Diencephalon (tissue), 2 donors: ENCODE measurements around the genes OR2Z1, ZNF559, ZNF560, ZNF846, PIN1 and P2RY11.

- RAMPAGE, long total RNA, result no peak
Measured at GRCh38 chr19:8500000-8500743, 2.3 kb downstream of the PRAM1 start.

- RAMPAGE, long total RNA, result no peak
Measured at GRCh38 chr19:8555507-8555860, 21.8 kb downstream of the MYO1F start.

GRCh38 chr19:8721465-8721768, at the start of gene OR2Z1:
Gene OR2Z1, plus strand, starts transcription at chr19:8721634.
- RAMPAGE, long total RNA, result no peak

DNA sequence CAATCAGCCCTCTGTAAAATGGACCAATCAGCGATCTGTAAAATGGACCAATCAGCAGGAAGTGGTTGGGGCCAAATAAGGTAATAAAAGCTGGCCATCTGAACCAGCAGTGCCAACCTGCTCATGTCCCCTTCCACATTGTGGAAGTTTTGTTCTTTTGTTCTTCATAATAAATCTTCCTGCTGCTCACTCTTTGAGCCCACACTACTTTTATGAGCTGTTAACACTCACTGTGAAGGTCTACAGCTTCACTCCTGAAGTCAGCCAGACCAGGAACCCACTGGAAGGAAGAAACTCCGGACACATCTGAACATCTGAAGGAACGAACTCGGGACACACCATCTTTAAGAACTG, 33.0 kb upstream of the OR1M1 start:
- RAMPAGE, long total RNA, result no peak

- RAMPAGE, long total RNA, result start-site peak on the plus strand at chr19:9324169-9324319, 683 and 135 reads in 2 replicates
Measured at GRCh38 chr19:9323686-9324589, at the start of gene ZNF559. Gene ZNF559, plus strand, starts transcription at chr19:9324179.

DNA sequence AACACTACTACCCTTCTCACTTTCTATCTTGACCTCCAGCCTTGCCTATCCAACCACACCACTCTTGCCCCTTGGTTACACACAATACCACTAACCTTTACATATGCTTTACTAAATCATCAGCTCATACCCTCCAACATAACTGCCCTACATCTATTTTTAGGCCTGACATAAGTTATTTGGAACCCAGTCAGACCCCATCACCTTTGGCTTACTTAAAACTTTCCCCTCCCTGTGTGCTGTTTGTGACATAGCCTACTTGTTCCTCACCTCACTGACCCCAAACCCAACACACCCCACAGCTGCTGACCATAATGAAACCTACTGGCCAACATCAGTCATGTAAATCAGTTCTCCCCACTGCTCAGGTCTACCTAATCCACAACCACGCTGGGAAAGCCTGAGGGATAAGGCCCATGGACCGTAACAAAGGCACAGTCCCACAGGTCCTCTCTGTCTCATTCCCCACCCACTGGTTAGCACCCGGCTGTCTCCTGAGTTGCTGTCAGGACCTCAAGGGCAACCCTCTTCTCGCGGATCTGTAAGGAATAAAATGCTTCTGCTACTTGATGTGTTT, 4.9 kb downstream of the ZNF266 start:
- RAMPAGE, long total RNA, result no peak

DNA sequence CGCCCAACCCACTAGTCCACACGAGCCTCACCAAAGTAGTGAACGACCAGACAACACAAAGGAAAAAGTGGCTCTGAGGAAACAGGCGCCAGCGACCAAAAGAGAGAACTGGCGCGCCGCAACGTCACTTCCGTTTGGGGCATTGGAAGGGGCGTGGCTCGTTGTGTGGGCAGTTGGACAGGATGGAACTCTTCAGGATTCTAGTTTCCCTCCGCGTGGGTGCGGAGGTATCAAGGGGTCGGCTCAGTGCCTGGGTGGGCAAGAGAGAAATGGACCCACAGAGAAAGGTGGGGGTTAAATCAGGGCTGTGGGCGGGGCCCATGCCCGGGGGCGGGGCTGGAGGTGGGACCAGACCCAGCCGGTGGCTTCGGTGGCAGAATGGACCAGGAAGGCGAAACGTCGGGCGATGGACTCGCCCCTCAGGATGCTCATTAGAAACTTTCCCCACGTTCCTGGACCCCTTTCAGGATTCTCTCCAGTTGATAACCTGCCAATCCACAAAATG, at the start of gene ZNF560:
Gene ZNF560, minus strand, starts transcription at position 110 of the 505 bp plus-strand sequence.
- RAMPAGE, long total RNA, result no peak

GRCh38 chr19:9675284-9675800, 442 bp upstream of the ZNF562 start:
- RAMPAGE, long total RNA, result no peak

DNA sequence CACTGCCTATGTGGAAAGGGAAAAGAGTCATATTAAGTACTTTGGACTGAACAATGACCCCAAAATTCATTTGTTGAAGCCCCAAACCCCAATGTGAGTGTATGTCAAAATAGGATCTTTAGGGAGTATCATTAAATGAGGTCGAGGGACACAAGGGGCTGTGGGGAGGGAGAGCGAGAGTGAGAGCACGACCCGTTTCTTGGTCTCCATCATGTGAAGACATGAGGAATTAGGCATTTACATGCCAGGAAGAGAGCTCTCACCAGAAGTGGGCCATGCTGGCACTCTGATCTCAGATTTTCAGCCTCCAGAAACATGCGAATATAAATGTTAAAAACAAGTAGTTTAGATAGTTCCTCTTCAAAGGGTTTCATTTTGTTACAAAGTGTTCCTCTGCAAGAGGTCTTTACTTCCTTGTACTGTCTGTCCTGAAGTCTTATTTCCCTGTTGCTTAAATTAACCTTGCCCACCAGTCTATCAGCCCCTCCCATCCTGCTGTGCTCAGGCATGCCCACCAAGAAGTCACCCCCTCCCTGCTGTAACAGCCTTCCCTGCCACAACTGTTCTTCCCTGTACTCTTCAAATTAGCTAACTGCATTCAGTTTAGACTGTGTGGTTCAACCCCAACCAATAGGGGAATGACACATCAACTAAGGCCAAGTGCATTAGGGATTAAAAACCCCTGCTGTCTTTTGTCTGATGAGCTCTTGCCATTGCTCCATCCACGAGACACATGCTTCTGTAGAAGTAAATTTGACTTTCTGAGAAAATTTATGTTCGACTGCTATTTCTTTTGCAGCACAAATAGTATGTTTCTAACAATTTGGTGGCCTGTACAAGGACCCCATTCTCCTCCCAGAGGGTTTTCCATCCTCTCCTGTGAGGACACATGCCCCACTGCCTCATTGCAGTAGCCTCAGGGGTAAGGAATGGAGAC, 34.3 kb upstream of the ZNF562 start:
- RAMPAGE, long total RNA, result no peak

GRCh38 chr19:9768167-9769238, at the start of gene ZNF846:
Gene ZNF846, minus strand, starts transcription at chr19:9768738.
- RAMPAGE, long total RNA, result no peak

GRCh38 chr19:9789604-9790240, 21.2 kb upstream of the ZNF846 start:
- RAMPAGE, long total RNA, result no peak

- RAMPAGE, long total RNA, result no peak
Measured at GRCh38 chr19:9818092-9818529, 768 bp downstream of the FBXL12 start.

GRCh38 chr19:9834505-9835751, at the start of gene PIN1:
Gene PIN1, plus strand, starts transcription at chr19:9835318.
- RAMPAGE, long total RNA, result start-site peak on the plus strand at chr19:9835315-9835339, 5,720 and 2,235 reads in 2 replicates

DNA sequence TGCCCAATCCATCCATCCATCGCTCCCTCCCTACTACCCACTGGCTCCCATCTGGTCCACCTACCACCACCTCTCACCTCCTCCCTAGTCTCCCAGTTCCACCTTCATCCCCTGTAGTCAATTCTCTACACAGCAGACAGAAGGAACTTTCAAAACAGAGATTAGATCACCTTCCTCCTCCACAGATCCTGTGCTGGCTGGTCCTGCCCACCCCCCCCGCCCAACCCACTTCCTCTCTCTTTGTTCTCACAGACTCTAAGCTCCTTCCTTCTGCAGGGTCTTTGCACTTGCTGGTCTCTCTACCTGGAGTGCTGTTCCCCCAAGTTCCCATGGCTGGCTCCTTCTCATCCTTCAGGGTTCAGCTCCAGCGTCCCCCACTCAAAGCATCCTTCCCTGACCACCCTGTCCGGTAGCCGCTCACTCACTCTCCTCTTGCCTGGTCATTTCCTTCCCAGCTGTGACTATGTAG, 22.9 kb downstream of the PIN1 start:
- RAMPAGE, long total RNA, result no peak

- RAMPAGE, long total RNA, result no peak
Measured at GRCh38 chr19:10111105-10111800, at the start of gene P2RY11. Gene P2RY11, plus strand, starts transcription at chr19:10111693.

DNA sequence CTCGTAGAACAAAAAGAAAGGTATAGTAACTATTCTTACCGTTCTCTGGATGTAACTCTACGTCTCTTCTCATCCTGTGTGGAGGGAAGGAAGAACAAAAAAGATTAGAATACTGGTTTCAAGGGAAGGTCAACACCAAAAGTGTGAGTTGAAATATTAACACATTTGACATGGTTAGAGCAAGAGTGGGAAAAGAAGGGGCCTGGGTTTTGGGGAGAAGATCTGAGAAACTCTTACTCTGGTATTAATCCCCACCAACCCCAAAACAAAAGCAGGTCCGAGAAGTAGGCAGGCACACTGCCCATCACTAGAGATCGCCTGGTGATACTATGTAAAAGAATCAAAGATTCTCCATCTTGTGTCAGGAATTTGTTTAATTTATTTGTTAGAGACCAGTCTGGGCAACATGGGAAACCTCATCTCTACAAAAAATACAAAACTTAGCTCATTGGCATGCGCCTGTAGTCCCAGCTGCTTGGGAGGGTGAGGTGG, 20.9 kb downstream of the DNMT1 start:
- RAMPAGE, long total RNA, result no peak

DNA sequence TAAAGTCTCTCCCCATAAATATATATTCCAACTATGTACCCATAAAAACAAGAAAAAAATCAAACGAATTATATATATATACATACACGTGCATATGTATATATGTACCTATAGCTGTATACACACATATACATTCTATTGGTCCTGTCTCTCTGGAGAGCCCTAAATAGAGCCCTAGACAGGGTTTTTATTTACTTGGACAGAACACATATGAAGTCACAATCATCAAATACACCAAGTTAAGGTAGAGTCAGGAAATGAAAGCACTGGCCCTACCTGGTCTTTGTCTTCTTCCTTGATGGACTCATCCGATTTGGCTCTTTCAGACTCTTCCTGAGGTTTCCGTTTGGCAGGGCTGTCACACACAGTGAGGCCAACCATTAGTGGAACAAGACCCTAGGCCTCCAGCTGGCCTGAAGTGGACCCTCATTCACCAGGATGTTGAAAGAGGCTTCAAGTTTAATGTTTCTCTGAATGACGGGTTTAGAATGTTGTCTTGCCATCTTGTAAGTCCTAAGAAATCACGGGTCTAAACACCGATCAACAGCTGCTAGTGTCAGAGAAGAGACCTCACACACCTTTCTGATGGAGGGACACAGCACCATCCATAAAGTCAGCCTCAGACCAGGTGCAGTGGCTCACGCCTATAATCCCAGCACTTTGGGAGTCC, 19.4 kb downstream of the DNMT1 start:
- RAMPAGE, long total RNA, result no peak

DNA sequence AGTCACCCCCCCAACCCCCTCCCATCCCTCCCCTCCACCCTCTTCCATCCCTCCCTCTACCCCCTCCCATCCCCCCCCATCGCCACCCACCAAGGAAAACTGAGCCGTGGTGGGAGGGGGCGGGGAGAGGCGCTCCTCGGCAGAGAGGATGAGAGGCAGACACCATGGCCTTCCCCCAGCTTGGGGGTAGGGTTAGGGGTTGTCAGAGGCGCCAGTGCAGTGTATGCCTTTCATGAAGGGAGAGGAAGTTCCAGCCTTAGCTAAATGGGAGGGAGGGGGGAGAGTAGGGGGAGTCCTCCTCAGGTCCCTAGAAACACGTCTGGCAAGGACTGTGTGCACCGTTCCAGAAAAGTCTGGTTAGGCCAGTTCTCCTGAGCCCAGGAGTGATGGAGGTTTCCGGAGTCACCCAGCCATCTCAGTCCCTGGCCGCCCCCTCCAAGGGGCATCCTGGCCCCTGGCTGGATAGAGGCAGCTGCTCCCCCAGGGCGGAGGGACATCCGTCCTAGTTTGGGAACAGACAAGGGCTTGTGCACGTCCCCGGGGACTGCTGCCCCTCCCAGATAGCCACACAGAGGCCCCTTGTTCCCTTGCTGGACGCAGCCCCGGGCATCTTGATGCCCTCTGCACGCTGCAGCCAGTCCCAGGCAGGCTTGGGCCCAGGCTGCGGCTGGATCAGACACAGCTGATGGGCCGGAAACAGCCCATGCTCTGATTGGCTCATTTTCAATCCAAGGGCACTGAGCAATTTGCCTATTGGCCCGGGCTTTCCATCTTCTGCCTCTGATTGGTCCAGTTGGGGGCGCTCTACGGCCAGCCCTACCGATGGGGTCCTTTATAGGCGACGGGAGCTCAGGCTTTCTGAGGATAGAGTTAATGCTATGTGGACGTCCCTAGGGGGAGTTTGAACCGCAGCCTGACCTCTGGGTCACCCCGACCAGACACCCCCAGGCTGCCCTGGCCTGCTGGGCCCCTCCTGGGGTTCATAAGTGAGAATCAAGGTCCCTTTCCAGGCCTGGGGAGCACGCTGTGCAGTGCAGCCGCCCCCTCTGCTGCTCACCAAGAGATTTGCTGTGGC, 3.9 kb downstream of the S1PR2 start:
- RAMPAGE, long total RNA, result no peak

GRCh38 chr19:10269309-10270218, 1.4 kb upstream of the ICAM1 start:
- RAMPAGE, long total RNA, result no peak

GRCh38 chr19:10279170-10279710, 7.5 kb upstream of the ICAM4 start:
- RAMPAGE, long total RNA, result no peak